Tongue (tissue), 2 donors: ENCODE data around the gene TBX3.

GRCh38 chr12:113638334-113638933, 166.8 kb upstream of the LHX5 start:
- RAMPAGE, long total RNA, result no peak

GRCh38 chr12:114402897-114403581, 2.9 kb downstream of the TBX5 start:
- RAMPAGE, long total RNA, result no peak

DNA sequence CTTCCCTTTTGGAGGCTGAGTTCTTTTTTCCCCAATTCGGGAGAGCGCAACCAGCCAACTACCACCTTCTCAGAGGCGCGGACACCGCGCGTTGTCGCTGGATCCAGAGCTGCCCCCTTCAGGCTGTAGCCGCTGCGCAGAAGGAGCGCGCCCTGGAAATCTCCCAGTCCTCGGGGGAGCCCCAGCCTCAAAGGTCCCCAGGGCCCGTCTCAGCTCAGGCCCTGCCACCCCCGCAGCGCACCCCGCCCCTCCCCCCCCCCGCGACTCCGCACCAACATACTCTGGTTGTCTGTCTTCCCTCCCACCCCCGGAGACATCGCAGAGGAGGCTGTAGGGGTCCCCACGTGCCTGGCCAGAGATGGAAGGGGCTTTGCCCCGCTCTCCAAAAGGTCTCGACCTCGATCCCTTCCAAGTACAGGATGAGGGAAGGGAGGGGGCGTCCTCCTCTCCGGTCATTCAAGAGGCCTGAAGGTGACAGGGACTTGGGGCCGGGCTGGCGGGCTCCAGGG, 15.3 kb downstream of the TBX3 start:
- RAMPAGE, long total RNA, result no peak

DNA sequence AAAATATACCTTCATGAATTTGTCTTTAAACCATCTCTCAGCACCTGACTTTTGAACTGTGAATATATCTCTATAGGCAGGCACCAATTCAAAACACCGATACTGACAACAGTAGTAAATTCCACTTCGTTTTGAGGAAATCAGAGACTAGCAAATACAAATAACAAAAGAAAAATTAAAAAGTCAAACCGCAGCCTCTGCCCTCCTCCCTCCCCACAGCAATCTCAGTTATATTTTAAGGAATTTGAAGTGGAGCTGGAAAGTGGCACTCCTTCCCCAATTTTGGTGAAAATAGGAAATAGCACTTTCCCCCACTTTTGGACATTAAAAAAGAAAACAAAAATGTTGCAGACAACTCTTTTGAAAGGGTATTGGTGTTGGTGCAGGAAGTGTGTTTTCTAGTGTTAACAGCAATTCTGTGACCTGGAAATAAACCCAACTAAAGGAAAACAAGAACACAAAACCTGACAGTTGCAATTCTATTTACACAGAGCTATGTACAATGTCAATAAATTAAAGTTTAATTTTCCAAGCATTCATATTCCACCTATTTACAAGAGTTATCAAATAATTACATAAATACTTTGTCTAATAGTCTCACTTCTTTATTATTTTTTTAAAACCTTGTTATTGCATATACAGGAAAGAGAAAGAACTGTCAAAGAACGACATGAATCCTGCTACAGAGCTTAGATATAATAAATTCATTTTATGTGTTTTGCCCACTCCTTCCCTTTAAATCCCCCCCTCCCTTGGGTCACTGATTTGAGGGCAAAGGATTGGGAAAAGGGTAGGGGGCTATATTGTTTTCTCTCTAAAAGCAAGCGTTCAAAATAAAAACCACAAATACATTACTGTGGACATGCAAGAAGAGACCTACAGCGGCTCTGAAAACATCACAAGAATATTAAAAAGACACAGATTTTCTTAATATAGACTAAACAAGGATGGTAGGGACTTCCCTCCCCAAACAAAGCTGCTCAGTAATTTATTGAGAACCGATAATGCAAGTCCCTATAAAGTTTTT, 13.3 kb downstream of the TBX3 start:
- RAMPAGE, long total RNA, result no peak

DNA sequence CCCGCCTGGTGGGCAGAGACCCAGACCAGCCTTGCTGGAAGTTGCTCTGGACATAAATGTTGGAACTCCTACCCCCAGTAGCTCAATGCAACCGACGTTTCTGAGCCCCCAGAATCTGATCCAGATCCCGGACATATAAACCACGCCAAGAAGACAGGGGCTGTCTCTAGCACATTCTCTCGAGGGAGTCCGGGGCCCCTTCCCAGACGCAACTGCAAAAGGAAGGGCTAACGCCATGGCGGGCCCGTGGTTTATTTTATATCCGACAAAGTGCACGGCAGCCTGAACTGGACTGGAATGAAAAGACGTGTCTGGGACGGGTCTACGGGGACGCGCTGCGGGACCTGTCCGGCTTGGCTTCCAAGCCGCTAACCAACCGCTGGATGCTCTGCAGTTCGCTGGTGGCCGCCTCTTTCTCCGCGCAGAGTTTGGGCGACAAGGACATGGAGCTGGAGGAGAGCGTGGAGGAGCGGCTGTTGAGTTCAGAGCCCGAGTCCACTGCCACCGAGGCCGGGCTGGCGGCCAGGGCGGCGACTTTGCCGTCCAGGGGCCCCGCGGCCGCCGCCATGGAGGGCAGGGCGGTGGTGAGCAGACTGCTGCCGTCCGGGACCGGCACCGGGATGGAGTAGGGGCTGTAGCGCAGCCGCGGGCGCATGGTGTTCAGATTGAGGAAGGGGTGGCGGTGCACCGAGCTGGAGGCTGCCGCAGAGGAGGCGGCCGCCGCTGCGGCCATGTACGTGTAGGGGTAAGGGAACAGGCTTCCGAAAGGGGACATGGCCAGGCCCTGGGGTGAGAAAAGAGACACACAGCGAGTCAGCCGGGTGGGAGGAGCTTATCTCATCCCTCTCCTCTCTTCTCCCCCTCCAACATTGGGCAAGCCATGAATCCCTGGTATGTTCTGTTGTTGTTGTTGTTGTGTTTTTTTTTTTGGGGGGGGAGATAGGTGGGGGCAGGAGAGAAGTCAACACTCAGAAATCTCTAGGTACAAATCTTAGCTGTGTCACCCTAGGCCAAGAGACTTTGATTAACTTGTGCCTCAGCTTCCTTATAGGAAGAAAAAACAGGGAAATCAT, 12.1 kb downstream of the TBX3 start:
- RAMPAGE, long total RNA, result no peak

DNA sequence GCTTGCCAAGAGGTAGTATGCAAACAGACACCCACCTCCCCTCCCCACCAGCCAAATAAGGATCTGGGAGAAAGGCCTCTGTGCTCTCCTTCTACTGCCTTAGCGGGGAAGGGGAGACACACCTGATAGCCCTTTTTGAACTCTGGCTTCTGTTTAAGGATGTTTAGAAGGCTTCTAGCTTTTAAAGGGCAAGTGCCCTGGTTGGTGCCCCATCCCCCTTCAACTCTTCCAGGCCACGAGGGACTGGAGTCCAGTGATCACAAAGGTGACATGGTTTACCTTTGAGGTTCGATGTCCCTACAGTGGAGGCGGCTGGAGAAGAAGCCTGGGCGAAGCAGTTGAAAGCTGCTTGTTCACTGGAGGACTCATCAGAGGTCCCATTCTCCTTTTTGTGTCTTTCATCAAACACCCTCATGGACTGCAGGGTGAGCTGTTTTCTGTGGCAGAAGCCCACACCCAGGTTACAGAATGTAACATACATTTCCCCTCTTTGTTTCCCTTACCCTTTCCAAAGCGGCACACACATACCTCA, 7.9 kb downstream of the TBX3 start:
- RAMPAGE, long total RNA, result no peak

DNA sequence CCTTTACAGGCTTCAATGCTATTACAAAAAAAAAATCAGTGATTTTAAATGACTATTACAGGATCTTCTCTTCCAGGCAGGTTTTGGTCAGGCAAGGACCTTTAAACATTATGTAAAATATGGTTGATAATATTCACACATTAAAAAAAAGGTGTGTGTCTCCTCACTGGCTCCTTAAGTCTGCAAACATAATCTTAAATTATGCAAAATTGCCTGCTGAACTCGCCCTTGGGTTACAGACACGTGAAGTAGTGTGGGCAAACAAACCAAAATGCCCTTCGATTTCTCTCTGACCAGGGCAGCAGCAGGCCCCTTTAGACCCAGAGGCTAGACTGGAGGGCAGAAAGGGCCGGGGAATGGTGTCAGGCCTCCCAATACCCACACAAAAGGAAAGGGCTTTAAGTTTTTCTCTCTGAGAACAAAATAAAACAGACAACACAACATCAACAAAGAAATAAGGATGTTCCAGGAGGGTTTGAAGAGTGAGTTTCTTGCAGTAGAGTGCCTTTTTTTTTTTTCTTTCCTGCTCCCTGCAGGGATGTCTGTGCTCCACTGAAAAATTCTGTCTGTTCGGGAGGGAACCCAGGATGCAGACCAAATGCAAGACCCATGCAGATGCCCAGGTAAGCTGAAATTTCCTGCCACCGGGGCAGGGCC, 1.8 kb downstream of the TBX3 start:
- RAMPAGE, long total RNA, result no peak

GRCh38 chr12:114683801-114684229, at the start of gene TBX3:
TSS of gene TBX3 (minus strand) at chr12:114684175.
- RAMPAGE, long total RNA, result start-site peak on the minus strand at chr12:114683966-114684026, 59 and 95 reads in 2 replicates; start-site peak on the minus strand at chr12:114684148-114684179, 202 and 92 reads in 2 replicates

- RAMPAGE, long total RNA, result no peak
Measured at GRCh38 chr12:115451197-115451644, 767.2 kb upstream of the TBX3 start.

DNA sequence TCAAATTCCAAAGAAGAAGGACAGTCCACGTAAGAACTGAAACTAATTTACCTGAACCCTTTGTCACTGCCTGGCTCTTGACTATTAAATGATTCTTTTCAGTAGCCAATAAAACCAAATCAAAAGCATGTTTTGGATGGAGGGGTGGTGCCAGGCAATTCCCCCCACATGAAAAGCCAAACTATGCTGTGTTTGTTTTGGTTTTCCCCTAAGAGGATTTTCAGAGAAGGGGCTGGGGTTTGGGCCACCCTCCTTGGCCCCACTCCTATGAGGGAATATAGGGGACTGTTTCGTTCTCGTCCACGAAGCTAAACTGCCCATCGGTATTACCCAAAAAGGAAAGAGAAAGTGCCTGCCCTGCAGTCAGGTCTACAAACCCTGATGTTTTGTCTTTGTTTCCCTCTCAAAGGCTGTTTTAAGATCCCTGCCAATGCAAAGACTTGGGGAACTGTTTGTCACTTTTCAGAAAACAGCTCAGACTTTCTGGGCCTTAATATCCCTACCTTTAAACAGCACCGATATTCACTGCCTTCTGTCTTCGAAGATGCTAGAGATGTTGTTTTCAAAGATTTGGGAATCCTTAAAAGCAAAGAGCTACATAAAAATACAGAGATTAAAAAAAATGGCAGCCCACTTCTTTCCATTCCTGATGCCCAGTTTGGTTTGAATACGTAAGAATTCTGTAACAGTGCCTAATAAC, 518.6 kb downstream of the MED13L start:
- RAMPAGE, long total RNA, result no peak

GRCh38 chr12:115870303-115870938, 407.1 kb downstream of the MED13L start:
- RAMPAGE, long total RNA, result no peak

DNA sequence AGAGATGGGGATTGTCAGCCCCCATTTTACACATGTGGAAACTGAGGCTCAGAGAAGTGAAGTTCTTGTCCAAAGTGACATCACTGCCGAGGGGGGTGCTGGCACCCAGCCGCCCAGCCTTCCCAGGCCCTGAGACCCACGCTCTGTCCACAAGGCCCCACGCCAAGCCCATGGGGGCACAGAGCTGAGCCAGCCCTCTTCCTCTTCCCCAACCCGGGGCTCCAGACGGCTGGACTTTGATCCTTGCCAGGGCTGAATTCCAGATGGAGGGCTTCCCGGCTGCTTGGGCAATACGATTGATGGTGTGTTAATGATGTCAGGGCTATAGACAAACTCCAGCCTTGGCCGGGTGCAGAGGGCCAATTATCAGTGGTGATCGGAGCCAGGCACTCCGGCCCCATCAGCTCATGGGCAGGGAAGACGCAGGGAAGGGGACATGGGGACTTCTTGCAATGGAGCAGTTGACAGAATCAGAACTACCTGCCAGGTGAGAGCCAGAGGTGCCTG, 334.0 kb downstream of the MED13L start:
- RAMPAGE, long total RNA, result no peak

- RAMPAGE, long total RNA, result no peak
Measured at GRCh38 chr12:115984050-115984576, 293.4 kb downstream of the MED13L start.

DNA sequence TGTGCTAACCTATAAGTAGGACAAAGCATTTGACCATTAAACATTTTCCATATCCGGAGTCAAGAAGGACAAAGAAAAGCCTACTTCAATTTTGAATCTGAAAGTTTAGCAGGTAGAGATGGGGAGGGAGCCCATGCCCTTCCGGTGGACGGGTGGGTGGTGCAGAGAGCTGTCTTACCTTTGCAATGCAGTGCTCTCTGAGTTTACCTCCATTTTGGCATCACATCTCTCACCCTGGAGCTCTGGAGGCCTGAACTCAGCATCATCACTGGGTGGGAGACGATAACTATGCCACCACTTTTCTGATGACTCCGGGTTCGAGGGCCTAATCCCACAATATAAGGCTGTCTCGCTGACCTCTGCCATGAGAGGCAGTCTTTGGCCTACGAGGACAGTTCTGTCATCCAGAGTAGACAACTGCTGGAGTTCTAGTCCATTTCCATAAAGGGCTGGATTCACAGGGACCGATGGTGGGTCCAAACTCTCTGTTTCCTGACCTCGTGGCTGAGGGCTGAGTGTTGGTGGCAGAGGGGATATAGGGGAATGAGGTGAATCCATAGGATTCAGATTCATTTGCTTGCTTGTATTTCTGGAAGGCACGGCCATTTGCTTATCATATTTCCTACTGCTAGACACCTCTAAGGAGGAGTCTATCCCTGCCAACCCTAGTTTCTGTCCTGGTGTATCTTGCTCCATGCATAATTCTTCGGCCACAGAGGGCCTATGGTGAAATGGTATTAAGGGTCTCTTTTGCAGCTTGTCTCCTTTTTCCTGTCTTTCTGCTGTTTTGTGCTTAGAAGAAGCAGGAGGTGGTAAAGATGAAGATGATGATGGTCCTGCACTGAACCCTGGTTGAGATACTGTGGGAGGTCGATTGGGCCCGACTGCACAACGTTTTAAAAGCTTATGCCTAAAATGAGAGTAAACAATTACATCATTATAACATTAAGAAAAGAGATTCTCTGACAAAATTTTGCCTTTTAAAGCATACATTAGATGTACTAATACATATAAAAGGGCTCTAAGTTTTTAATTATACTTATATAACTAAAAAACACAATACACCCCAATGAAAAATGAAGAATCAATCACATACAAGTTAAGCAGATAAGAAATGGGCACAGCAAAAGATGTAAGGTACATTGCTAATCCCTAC, 268.9 kb downstream of the MED13L start:
- RAMPAGE, long total RNA, result no peak

GRCh38 chr12:116160023-116161266, 117.0 kb downstream of the MED13L start:
- RAMPAGE, long total RNA, result no peak

GRCh38 chr12:116181874-116182873, 95.3 kb downstream of the MED13L start:
- RAMPAGE, long total RNA, result no peak

- RAMPAGE, long total RNA, result no peak
Measured at GRCh38 chr12:116233389-116234103, 43.9 kb downstream of the MED13L start.

DNA sequence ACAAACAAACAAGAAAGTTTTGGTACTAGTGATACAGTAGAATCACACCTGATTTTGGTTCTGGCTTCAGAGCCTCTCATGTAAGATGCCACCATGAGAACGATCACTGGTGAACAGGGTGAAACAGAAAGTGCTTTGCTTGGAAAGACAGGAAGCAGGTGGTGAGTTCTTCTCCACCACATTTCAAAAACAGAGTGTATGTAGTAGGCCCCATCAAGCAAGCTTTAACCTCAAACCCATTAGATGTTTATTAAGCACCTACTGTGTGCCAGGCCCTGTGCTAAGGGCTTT, 47.7 kb upstream of the MED13L start:
- RAMPAGE, long total RNA, result no peak

GRCh38 chr12:116635476-116636130, 76.4 kb downstream of the MAP1LC3B2 start:
- RAMPAGE, long total RNA, result no peak

- RAMPAGE, long total RNA, result no peak
Measured at GRCh38 chr12:116818002-116818834, 63.0 kb downstream of the HRK start.